Endothelial cell (in vitro differentiated cells): ENCODE measurements around a stretch of chr17.

GRCh38 chr17:82441894-82442694, 8.5 kb downstream of the CYBC1 start:
- PRO-cap: no peak

GRCh38 chr17:82458368-82458589, 262 bp upstream of the NARF start:
- PRO-cap: bidirectional peak, plus-strand start at chr17:82458711, minus-strand start at chr17:82458519

GRCh38 chr17:82484549-82485171, 26.1 kb downstream of the NARF start:
- PRO-cap: no peak

DNA sequence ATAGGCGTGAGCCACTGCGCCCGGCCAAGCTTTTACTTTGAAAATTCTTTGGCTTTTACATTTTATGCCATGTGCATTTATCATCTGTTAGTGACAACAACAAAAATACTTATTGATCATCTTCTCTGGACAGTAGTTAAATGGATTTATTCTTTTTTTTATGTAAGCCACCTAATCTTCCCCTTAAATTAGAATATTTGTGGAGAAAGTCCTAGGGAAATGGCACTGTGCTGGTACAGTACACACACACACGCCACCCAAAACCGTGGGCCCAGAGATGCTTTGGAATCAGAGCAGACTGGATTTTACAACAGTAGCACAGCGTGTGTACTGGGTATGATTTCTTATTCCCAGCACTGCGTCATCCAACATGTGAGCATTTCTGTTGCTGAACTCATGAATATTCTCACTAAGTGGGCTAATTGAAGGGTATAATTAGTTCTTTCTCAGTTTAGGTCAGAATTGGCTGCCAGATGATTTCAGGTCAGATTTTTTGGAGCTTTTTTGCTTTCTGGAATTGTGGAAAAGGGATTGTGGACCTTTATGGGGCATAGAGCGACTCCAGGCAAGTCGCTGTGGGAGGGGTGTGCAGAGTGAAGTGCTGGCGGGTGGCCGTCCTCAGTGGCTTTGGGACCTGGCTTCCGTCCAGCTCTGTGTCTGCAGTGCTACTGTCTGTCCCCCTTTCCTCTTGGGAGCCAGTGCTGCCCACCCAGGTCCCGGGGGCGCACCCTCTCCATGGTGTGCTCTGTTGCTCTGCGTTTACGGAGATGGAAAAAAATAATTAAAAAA, 24.8 kb downstream of the FOXK2 start:
- PRO-cap: no peak

GRCh38 chr17:82625081-82625681, 23.1 kb downstream of the WDR45B start:
- PRO-cap: no peak

DNA sequence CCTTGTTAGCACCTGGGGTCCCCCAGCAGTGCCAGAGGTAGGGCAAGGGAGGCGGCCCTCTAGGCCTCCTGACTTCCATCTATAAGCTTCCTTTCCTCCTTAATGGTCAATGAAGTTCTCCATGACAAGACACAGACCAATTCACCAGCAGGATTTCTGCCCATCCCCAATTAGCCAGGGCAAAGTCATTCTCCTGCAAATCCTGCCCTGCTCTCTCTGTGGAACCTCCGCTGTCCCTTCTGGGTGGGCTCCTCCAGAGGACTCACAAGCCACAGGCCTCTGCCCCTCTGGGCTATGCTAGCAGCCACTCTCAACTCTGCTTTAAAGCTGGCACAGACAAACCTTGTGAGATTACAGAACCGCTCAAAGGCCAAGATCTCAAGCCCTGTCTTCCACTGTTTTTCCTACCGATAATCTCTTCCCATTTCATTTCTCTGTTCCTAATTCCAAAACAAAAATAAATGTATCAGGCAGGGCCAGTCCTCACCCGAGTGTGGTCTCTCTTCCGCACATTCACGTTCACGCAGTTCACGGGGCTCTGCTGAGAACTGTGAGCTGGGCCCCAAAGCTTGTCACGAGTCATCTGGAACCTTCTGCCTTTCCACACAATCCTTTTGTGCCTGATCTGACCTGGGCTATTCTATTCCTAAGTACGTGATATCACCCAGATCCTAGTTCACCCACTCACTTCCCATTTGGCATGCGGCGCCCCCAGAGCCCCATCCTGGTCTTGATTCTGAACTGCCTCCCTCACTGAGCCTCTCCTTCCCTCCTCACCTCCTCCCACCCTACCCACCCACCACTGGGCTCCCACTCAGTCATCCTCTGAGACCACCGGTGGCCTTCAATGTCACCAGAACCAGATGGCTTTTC, 18.8 kb downstream of the WDR45B start:
- PRO-cap: no peak

DNA sequence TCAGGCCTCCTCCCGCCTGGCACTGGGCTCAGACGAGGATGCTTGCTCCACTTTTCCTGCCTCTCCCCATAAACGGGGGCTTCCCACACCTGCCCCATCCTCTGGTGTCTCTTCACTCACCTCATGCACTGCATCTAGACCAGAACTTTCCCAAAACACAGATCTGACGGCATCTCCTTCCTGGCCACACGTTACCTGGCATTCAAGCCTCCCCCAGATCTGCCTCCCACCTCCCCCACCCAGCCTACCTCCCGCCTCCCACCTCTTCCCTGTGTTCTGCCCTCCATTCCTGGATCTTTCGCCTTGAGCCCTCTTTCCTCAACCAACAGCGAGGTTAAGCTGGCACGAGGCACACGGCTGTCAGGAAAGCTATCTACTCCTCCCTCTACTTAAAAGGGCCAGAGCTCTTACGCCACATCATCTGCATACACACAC, 18.2 kb downstream of the WDR45B start:
- PRO-cap: no peak

- PRO-cap: no peak
These were observed 9.6 kb upstream of the WDR45B start for GRCh38 chr17:82657809-82658326.

DNA sequence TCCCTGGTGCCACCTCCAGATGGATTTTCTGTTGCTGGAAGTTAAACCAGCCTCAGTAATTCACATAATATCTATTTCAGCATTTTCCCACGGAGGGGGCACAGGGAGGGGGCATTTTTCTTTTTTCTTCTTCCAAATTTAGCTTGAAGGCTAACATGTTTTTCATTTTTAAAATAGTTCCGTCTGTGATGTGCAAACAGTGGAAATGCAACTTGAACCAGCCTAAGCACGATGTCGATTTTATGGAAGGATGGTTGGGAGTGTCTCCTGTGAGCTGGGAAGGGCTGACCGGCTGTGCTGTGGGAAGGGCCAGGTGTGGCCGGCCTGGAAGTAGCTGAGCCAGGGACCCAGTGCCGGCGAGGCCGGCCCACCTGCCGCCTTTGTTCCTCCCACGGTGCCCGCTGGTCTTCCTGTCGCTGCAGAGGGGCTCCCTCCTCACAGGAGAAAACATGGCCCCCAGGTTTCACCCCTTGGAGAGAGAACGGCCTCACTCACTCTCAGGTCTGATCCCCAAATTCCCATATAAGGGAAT, 4.0 kb upstream of the RAB40B start:
- PRO-cap: no peak

DNA sequence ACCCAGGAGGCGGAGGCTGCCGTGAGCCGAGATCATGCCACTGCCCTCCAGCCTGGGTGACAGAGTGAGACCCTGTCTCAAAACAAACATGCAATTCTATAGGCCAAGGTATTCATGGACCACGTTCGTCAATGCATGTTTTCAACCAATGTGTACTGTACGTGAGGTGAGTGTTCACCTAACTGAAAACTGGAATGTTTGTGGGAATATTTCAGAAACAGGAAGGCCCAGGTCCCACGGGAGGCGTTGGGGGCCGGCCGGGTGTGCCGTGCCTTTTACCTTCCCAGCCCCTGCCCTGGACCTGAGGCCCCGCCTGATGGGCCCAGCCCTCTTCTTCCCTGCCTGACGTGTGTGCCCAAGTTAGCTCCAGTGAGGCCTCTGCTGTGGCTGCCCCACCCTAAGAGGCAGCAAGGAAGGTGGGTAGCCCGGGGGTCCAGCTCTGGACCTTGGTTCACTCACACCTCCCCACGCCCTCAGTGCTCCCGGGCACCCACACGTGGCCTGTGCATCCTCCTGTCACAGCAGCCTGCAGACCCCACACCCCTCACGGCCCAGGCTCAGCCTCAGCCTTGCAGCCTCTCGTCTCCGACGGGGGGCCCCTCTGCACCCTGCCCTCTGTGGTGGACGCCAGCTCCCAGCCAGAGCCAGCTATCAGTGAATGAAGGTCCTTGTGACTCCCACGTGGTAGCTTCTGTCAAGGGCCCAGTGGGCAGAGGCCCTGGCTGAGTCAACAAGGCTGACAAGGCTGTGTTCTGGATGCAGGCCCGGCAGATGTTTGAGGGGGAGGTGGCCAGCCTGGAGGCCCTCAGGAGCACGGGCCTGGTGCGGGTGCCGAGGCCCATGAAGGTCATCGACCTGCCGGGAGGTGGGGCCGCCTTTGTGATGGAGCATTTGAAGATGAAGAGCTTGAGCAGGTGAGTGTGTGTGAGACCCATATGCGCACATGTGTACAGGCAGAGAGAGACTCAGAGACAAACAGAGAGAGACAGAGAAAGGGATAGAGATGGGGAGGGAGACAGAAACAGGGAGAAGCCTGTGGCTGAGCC, 2.6 kb downstream of the FN3K start:
- PRO-cap: no peak

GRCh38 chr17:82755448-82756044, 3.7 kb downstream of the TBCD start:
- PRO-cap: no peak

DNA sequence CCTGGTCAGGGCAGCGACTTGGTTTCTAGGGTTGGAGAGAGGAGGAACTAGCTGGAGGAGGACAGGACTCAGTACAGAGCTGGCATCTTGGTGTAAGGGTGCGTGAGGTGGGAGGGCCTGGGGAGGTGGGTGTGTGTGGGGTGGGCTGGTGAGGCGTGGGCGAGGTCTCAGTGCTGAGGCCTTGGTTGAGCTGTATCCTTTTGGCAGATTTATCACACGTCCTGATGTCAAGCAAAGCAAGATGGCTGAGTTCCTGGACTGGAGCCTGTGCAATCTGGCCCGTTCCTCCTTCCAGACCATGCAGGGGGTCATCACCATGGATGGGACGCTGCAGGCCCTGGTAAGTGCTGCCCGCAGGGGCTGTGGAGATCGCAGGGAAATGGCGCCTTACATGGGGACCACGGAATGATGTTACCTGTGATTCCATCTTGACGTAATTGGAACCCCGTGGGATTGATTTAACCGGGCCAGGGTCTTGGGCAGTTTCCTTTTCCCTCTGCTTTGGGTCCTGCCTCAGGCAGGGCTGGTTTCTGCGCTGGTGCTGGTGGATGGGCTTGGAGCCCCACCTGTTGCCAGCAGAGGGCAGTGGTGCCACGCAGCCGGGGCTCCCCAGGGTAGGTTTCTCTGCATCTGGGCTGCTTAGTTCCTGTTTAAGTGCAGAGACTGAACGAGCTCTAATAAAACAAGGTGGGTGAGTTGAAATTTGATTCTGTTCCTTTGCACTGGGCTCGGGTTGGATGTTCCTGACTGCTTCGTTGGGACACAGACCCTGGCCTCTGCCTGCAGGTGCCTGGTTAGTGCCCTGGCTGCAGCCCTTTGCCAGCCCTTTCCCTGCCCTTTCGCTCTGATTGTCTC, 29.7 kb downstream of the TBCD start:
- PRO-cap: bidirectional peak, plus-strand start at position 706 of the sequence, minus-strand start at position 435 of the sequence

GRCh38 chr17:82808555-82808995, 31.2 kb downstream of the ZNF750 start:
- PRO-cap: no peak

- PRO-cap: no peak
These were observed 8.4 kb upstream of the ZNF750 start for GRCh38 chr17:82847996-82848790.

GRCh38 chr17:82885161-82885436, 45.3 kb upstream of the ZNF750 start:
- PRO-cap: no peak

DNA sequence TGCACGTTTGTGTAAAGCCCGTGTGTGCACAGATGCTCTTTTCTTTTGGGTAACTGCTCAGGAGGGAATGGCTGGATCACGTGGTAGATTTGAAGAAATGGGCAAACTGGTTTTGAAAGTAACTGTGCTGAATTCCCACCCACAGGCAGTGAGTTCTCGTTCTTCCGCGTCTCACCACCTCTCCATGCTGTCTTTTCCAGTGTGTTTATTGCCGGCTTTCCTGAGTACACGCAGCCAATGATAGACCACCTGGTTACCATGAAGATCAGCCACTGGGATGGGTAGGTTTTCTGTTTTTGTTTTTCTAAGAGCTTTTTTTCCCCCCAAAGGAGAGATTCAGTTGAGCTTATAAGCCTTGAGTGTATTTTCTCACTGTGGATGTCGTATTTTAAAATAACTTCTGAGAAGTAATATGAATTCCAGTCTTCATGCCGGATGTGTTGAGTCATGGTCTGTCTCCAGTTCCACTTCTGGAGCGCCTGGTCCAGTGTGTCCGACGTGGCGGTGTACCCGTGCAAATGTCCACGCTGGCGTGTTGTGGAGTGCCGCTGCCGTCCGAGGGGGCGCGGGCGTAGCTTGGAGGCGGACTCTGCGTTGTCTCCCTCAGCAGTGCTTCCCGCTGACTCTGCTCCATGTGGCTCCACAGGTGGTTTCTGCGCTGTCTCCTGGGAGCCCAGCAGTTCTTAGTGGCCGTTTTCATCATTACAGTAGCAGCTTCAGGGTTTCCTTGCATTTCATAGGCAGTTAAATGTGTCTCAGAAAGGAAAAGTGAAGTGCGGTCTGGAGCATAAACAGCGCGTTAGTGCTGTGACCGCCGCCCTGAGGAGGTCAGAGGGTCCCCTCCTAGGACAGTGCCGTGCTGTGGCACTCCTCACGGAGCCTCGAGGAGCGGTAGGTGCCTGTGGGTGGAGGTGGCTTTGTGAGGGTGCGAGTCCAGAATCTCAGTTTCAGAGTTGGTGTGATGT, 60.9 kb upstream of the ZNF750 start:
- PRO-cap: no peak

- PRO-cap: no peak
These were observed 66.8 kb upstream of the ZNF750 start for GRCh38 chr17:82906700-82906903.

DNA sequence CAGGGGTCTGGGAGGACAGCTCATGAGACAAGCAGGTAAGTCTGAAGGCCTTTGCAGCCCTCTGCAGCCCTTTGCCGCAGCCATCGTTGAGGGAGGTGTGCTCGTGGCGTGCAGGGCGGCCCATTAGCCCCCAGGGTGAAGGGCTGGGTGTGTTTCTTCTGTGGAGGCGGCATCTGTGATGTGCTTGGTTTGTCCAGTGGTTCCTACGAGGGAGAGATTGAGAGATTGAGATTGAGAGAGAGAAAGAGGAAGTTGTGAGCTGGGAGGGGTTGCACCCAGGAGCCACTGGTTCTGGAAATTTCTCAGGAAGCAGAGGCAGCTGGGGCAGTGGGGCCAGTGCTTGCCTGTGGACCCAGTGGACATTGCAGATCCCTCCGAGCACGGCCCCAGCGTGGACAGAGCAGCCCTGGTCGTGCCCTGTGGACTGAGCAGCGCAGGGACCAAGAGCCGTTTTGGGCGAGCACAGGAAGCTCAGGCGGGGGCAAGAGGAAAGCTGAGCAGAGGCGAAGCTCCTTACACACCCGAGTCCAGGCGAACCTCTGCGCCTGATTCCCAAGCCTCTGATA, 72.0 kb upstream of the ZNF750 start:
- PRO-cap: no peak

DNA sequence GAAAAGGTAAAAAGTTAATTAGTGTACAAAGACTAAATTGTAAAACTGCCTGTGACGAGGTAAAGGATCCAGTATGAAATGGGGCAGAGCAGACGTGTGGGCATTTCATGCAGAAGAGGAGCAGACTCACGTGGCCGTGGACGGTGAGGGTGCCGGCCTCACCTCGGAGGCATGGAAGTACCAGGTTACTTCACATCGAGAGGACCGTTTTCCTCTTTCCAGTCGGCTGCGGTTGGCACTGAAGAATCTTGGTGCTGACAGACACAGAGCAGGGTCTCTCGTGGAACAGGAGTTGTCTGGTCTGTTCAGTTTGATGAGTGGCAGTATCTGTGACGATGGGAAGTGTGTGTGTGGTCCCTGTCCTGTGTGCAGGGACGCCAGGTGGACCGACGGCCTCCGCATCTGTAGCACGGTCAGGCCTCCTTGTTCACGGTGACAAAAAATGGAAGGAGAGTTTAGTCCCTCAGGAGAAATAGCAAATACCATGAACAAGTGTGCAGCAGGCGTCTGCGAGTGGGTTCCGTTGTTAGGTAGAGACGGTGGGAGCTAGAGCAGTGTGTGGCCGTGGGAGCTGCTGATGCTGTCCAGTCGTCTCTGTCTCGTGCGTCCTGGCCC, 79.7 kb upstream of the ZNF750 start:
- PRO-cap: no peak

DNA sequence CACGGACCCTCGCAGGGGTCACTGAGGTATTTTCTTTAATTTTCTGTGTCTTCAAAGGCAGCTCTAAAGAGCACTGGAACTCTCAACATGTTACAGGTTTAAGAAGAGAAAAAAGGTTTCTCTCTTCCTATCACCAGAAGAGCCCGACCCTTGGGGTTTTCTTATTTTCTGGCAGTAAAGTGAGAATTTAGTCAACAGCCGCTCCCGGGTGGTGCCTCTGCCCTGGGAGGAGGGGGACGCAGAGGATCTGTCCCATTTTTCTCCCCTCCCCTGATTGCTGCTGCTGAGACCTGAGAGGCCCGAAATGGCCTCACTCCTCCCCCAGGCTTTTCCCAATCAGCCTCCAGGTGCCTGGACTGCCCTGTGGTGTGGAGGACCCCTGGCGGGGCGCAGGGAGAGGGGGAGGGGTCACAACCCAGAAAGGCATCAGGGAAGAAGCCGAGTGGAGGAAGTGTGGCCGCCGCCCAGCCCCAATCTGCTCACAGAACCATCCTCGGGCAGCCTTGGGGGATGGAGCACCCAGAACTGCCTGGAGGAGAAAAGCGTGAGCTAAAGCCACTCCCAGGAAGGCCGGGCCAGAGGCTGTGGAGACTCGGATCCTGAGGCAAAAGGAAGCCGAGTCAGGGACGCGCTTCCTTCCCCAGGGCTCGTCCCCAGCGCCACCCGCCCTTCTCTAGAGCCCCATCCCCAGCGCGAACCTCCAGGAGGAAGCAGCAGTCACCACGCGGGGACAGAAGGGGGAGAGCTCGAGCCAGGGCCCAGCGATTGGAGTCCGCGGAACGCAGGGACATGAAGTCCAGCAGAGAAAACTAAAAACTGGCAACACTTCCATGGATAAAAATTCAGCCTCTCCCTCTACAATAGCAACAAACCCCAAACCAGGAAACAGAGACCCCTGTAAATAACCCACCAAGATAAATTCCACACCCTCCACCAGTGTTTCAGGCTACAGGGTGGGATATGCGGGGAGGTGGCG, 88.6 kb downstream of the B3GNTL1 start:
- PRO-cap: bidirectional peak, plus-strand start at position 713 of the sequence, minus-strand start at position 505 of the sequence